Metastatic Breast Carcinoma in the Ovary (tissue), 3 donors: Measurements from ENCODE around the genes SEBOX and SARM1.

- PRO-cap, 3 experiments: no peak in any of the 3 experiments
These were observed 1.8 kb downstream of the KCNJ12 start for GRCh38 chr17:21377972-21378435.

DNA sequence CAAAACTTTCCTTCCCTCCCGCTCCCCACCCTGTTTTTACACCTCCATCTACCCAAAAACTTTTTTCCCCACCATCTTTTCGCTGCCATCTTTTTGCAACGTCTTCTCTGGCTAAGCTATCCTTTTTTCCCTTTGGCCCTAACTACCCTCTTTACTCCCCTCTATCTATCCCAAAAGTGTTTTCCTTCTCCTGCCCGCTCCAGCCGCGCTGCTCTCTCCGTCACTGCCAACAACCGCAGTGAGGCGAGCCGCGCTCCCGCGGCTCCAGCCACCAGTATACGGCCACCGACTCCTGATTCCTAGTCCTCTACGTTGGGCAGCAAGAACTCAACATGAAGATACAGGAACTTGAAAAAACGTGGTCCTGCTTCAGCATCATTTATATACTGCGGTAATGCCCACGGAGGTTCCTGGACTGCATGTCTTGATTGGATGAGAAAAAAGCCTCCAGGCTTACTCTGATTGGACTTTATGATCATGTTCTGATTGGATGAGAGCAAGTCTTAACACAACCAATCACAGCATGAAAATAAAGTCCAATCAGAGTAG, 80.0 kb upstream of the KCNJ18 start:
- PRO-cap, 3 experiments: no peak in any of the 3 experiments

GRCh38 chr17:22203436-22204015, 511.2 kb downstream of the KCNJ18 start:
- PRO-cap, 3 experiments: no peak in any of the 3 experiments

- PRO-cap, 3 experiments: no peak in any of the 3 experiments
These were observed 204.9 kb upstream of the WSB1 start for GRCh38 chr17:27088983-27089377.

GRCh38 chr17:27319660-27320745, 26.1 kb downstream of the WSB1 start:
- PRO-cap, 3 experiments: no peak in any of the 3 experiments

DNA sequence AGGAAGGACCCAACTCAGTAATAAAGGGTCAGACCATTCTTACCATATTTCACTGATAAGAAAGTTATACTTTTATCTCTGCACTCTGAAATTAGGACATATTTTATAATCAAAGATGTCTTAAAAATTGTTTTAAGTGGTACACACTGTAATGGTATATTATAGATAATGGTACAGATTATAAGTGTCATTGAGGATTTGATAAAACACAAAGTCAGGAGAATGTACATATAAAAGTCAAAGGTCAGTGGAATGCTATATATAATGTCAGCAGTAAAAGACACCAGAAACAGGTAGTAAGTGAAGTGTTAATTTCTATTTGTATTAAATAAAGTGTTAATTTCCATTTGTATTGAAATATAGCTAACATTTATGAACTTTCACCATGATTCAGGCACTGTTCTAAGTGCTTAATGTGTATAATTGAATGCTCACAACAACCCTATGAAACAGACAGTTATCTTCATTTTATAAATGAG, 28.5 kb downstream of the WSB1 start:
- PRO-cap, 3 experiments: no peak in any of the 3 experiments

GRCh38 chr17:27458194-27458971, 2.1 kb downstream of the KSR1 start:
- PRO-cap, 3 experiments: no peak in any of the 3 experiments

GRCh38 chr17:27486234-27486955, 30.1 kb downstream of the KSR1 start:
- PRO-cap, 3 experiments: no peak in any of the 3 experiments

DNA sequence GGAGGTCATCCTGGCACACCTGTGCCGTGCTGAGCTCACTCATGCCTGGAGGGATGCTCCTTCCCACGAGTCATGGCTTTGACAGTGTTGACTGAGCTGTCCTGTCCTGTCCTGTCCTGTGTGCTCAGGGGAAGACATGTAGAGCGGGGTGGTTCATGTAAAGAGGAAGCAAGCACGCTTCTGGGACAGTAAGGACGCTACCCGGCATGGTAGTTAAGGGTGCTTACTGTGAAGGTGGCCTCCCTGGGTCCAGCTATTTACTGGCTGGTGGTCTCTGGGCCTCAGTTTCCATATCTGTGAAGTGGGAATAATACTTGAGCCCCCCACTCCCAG, 423 bp downstream of the LGALS9 start:
- PRO-cap, 3 experiments: no peak in any of the 3 experiments

DNA sequence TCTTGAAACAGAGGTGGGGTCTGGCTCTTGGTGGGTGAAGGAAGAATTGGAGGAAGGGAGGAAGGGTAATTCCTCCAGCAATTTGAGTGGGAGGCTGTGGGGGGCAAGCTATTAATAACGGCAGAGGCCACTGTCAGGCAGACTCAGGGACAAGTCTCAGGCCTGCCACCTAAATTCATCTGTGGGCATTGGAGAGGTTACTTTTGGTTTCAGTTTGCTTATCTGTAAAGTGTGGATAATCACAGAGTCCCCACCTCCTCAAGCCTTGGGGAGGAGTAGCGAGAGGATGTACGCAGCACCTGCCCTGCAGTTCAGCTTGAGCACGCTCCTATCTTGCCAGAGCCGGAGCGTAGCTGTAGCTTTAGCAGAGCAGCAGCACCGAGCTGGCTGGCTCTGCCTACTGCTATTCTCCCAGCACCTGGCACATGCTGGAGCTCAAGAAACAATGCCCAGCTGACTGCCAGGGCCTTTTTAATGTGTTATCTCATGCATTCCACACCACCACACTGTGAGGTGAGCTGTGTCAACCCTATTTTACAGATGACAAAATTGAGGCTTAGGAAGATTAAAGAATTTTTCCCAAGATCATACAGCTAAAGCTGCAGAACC, 7.7 kb upstream of the NOS2 start:
- PRO-cap, 3 experiments: no peak in any of the 3 experiments

DNA sequence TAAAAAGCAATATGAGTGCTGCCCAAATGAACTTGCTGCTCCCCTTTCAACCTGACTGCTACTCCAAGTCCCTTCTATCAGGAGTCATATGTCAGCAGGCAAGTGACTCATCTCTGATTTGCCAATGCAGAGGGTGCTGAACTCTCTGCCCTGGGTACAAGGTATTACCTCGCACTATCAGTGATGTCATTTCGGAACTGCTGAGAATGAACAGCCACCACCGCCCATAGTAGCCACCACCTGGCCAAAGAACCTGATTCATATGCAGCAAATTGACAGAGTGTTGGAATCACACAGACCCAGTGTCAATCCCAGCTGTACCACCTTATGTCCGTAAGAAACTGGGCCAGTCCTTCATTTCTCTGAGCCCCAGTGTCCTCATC, 31.2 kb downstream of the LYRM9 start:
- PRO-cap, 3 experiments: no peak in any of the 3 experiments

GRCh38 chr17:27985313-27985672, 57.2 kb upstream of the NLK start:
- PRO-cap, 3 experiments: no peak in any of the 3 experiments

DNA sequence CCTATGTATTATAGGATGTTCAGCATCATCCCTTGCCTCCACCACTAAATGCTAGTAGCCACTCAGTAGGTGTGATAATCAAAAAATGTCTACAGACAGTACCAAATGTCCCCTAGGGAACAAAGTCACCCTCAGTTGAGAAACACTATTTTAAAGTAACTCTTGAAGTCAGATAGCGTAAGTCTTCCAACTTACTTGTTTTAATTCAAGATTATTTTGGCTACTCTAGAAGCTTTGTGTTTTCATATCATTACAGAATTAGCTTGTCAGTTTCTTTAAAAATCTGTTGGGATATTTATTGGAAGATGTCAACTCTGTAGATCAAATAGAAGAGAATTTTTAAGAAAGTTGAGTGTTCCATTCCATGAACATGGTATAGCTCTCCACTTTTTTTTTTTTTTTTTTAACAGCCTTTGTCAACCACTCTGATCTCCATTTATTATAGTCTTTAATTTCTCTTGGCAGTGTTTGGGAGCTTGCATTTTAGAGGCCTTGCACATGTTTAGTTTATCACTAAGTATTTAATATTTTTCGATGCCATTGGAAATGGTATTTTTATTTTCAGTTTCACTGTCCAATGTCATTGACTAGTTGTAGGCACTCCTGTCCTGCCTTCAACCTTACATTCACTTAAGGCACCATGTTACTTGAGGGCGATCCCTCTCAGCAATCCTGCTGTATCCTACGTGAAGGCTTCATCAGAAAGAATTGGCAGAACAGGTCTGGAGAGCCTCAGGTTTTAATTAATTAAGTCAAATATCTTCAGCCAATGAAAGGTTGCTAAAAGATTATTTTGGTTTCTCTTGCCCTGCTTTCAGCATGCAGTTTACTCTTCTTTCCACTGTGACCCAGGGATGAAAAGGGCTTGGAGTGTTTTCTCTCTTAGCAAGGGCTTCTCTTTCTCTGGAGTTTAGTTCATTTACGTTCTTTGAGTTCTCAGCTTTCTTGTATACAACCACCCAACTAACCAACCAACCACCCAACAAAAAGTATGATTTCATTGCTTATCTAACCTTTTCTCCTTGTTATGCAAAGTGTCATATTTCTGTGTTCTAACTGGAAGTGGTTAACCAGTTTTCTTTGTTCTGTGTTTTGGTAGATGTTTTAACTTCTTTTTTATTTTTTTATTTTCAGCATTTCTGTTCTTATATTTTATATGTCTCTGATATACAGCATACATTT, 29.0 kb downstream of the NLK start:
- PRO-cap, 3 experiments: no peak in any of the 3 experiments

DNA sequence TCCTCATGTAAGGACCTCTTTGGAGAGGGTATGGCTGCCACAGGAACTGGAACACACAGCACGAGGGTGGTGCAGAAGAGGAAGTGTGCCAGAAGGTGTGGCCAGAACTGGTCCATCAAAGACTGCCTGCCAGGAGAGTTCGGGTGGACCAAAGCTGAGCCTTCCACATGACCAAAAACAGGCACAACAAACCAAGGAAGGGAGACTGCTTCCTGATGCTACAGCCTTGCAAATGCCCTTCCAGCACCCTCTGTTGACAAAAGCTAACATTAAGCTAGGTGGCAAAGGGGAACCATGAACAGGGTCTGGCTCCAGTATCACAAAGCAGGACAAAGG, 125.8 kb upstream of the TMEM97 start:
- PRO-cap, 3 experiments: peak in 2 of 3 experiments; most common plus-strand start position 132 of the sequence (in 2)

DNA sequence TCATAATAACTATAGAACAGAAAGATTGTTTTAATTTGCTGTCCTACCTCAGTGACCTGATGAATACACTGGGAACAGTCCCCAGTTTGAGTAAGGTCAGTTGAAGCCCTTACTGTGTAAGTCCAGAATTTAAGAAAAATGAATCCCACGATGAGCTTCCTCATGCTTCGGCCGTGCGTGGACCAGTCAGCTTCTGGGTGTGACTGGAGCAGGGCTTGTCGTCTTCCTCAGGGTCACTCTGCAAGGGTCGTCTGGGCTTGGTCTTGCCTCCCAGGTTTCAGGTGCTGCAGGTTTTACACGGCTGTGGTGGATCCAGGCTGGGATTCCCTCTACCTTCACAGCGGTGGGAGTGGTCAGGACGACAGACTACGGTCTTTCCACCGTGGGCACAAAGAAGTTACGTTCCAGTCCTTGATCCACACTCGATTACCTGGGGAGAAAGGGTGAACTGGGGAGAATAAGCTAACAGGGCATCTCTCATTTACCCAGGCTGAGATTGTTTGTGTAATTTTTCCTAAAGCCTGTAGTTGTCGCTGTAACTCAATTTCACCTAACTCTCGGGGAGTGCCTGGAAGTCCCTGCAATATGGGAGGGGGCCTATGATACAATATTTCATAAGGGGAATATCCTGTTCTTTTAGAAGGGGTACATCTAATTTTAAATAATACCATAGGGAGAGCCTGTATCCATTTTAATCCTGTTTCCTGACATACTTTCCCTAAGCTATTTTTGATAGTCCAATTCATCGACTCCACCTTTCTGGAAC, 85.9 kb upstream of the TMEM97 start:
- PRO-cap, 3 experiments: no peak in any of the 3 experiments

DNA sequence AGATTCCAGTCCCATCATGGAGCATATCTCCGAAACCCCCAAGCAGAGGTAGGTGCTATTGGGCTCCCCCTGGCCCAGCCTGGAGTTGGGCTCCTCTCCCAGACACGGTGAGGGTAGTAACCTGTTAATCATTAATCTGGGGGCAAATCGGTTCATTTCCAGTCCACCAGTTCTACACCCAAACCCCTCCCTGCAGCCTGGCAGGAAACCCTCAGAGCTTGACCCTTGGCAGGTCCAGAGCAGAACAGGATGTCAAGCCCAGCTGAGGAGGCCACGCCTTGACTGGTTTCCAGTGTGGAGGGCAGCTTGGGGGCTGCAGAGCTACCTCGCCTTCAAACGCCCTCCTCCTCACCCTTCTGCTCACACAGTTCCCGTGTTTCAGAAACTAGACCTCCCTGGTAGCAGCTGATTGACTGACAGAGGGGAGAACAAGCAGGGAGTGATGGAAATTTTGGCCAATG, 60.4 kb upstream of the TMEM97 start:
- PRO-cap, 3 experiments: no peak in any of the 3 experiments

DNA sequence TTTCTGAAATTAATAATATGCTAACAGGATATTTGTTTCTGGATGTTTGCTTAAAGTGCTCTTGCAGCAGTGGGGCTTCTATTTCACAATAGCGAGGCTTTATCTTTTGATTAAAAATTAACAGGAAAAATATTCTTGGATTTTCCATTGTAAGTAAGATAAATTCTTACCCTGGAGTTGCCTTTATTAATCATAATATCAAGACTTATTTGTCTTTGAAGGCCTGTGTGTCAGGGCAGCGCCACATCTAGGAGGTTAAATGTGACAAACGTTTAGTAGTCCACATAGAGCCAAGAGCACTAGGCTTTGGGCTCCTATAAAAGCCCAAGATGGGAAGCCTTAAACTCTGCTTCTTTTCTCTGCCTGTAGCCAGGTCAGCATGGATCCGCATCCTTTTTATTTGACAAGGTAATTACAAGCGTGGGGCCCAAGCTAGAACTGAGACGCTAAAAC, 5.3 kb downstream of the TMEM97 start:
- PRO-cap, 3 experiments: no peak in any of the 3 experiments

DNA sequence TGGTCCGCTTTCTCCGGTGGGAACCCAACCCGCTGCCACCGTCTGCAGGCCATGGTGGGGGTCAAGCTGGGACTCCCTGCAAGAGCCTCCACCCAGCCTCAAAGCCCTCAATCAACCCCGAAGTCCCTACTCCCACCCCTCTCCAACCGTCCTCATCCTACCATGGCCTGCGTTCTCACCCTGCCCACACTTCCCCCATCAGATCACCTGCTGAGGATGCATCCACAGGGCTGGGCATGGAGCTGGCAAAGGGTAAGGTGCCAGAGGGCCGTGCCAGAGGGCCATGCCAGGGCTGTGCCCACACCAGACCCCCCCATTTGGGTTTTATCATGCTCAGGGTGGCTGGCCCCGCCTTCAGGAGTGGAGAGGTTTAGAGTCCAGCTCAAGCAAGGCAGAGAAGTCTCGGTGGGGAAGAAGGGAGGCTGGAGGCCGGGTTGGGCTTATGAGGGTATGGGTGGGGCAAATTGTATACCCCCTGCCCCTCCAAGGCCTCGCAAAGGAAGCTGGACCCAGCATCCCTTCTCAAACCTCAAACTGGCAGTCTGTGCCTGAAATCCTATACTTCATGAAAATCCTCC, at the start of gene SEBOX:
Gene SEBOX, minus strand, starts transcription at position 286 of the 578 bp plus-strand sequence.
- PRO-cap, 3 experiments: no peak in any of the 3 experiments

DNA sequence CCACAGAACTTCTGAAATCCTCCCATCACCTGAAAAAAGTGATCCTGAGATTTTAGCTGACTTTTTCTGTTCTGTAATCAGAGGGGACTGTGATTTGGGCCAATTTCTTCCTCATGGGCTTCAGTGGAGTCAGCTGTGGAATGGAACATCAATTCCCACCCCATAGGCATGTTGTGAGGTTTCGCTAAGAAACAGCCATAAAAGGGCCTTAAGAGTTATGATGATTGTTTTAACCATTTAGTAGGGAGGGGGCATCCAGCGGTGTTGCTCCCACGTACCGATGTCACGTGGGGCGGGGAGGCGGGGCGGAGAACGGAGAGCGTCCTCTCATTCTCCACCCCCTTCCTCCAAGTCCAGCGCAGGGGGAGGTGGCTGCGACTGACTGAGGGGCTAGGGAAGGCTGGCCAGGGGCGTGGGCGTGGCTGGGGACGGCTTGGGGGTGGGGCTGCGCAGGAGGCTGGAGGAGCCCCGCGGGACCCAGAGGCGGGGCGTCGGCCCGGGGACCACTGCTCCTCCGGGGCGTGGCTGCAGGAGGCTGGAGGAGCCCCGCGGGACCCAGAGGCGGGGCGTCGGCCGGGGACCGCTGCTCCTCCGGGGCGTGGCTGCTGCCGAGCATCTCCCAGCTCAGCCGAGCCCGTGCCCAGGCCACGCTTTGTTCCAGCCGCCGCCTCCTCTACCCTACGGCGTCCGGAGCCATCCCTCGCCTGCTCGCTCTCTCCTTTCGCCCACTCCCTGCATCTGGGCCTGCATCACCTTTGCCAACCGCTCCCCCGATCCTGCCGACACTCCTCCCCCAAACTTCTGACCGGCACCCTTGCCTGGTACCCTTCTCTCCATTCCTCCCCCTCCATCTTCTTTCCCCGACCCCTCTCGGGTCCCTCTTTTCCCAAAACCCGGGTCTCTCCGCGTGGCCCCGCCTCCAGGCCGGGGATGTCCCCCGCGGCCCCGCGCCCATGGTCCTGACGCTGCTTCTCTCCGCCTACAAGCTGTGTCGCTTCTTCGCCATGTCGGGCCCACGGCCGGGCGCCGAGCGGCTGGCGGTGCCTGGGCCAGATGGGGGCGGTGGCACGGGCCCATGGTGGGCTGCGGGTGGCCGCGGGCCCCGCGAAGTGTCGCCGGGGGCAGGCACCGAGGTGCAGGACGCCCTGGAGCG, at the start of gene SARM1:
Gene SARM1, plus strand, starts transcription at position 615 of the 1,153 bp plus-strand sequence.
- PRO-cap, 3 experiments: peak in 2 of 3 experiments; most common plus-strand start position 350 of the sequence (in 1); most common minus-strand start position 285 of the sequence (in 1)

- PRO-cap, 3 experiments: peak in 1 of 3 experiments; most common plus-strand start chr17:28385144 (in 1); most common minus-strand start chr17:28385113 (in 1)
These were observed 13.6 kb downstream of the SARM1 start for GRCh38 chr17:28384986-28385531.